Mesenchymal stem cell of Wharton's jelly (primary cell): Measurements from ENCODE around the gene ITM2A.

DNA sequence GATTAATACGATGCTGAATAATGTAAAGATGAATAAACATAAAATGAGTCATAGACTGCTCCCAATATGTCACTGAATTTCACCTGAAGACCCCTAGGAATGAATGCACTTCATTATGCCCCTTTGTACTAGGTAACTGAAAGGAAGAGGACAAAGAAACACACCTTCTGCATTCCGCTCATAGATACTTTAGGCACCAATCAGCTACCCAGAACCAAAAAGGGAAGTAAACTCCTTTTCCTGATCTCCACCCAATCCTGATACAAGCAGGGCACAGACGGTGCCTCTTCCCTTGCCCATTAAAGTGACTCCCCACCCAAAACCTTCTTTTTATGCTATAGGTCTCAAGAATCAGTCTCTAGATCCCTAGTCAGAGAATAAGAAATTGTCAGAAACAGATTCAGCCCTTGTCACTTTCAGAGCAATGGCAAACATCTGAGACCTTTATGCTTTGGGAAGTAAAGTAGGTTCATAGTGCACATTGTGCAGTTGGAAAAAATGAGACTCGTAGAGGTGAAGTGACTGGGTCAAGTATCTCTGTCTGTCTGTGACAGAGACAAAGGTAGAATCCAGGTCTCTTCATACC lies 2.3 kb downstream of the GPR174 start:
- CAGE, long polyA plus RNA = no peak

DNA sequence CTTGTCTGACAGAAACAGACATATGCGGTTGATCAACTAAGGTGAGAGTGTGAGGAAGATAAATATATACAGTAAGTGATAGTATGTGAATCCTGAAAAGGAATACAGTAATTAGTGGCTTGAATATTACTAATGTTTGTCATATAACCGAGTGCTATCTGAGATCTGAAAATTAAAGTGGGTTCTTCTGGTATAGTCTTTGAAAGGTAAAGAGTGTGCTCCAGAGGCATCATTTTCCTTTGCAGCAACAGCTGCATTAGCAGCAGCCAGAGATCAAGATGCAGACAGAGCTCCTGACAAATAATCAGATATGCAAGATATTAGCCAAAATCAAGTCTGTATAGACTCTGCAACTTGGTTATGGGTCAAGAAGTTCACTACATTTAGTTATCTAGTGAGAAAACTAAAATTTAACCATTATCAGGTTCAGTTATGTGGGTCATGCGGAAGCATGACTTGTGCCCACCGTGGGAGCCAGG lies 3.3 kb downstream of the GPR174 start:
- CAGE, long polyA plus RNA = no peak

DNA sequence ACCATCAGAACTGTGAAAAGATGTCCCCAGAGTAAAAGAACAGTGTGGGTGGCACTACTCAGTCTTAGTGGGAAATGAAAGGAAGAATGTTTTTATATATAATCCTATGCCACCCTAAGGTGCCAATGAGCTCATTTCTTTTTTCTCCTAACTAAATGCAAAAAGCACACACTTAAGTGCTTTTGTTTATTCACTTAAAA lies 104.5 kb downstream of the ITM2A start:
- CAGE, long polyA plus RNA = no peak

- CAGE, long polyA plus RNA = no peak
These were observed at the start of gene ITM2A for GRCh38 chrX:79366725-79367836. Gene ITM2A (minus strand): TSS chrX:79367334.

GRCh38 chrX:81114691-81115378 lies 86.9 kb downstream of the HMGN5 start:
- CAGE, long polyA plus RNA = no peak

- CAGE, long polyA plus RNA = no peak
These were observed 843 bp downstream of the HMGN5 start for GRCh38 chrX:81200891-81201249.

GRCh38 chrX:84737333-84738136 lies 235.3 kb upstream of the HDX start:
- CAGE, long polyA plus RNA = no peak

- CAGE, long polyA plus RNA = no peak
These were observed 581 bp downstream of the APOOL start for GRCh38 chrX:85004318-85004597.

DNA sequence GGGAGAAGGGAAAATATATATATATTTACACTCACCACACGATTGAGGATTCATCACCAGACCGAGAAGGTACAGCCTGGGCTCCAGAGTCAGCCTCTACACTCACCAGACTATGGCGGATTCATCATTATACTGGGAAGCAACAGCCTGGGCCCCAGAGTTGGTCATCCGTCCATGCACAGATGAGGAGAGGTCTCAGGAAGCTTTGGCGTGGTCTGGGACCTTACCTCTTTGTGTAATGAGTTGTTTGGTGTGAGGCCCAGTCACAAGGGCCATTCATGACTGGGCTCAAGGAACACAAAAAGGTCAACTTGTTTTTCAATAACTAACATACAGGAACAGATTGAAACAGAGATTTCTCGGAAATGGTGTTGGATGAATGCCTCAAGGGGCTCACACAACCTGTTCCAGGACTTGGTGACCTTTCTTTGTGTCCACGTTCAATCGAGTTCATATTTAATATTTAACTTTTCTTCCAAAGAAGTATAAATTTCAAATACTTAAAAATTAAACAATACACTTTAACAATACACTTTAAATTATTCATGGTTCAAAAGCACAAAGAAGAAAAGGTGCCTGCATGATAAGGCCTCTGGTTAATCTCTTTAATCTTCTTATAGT lies 926.2 kb downstream of the FAM133A start:
- CAGE, long polyA plus RNA = no peak

DNA sequence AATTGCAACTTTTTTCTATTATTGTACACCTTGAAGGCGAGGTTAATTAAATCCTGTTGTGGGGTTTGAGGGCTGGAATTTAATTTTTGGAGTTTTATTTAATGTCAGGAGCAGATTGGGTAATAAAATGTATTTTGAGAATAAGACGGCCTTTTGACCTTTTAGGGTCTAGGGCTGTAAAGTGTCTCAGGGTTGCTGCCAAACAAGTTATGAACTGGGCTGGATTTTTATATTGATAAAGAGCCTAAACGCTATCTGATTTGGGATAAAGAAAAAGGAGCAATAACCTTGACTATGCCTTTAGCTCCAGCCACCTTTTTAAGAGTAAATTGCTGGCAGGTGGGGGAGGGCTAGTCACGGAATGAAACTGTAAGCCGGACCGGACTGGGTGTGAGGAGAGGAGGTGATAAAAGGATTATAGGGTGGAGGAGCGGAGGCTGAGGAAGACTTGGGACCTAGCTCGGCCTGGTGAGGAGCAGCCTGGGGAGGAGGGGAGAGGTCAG lies 1028.4 kb downstream of the FAM133A start:
- CAGE, long polyA plus RNA = no peak

DNA sequence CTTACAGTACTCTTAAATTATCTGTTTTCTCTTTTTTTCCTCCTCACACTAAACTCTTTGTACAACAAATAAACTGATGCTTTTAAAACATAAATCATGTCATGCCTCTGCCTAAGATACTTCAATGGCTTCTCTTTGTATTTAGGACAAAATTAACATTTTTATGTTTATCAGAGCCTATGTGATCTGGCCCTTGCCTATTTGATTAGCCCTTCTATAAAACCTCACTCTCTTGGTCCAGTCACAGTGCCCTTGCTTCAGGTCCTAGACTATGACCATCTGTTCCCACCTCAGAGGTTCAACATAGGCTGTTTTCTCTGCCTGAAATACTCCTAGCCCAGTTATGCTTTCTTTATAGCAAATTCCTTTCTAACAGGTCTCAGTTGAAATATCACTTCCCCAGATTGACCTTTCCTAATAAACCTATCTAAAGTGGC lies 226.8 kb downstream of the PCDH19 start:
- CAGE, long polyA plus RNA = no peak

DNA sequence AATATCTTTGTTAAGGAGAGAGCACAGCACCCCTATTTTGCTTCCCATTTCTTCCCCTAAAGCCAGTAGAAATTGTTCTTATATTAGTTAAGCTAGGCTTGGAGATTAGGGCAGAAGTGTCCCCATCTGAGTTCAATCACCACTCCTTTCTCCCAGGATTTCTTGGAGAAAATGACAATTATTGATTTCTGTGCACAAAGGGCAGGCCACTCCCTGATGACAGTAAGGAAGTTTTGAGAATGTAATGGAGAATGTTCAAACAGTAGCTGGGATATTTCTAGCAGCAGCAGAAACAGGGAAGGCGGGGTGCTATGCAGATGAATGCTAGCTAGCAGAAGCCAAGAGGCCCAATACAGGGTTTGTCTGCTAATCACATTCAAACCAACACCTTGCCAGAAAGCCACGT lies 84.4 kb upstream of the PCDH19 start:
- CAGE, long polyA plus RNA = no peak

GRCh38 chrX:100646961-100647478 lies 3.0 kb downstream of the SRPX2 start:
- CAGE, long polyA plus RNA = no peak

- CAGE, long polyA plus RNA = no peak
These were observed 4.7 kb downstream of the SRPX2 start for GRCh38 chrX:100648804-100649023.

- CAGE, long polyA plus RNA = no peak
These were observed 5.7 kb downstream of the SRPX2 start for GRCh38 chrX:100649509-100650279.

DNA sequence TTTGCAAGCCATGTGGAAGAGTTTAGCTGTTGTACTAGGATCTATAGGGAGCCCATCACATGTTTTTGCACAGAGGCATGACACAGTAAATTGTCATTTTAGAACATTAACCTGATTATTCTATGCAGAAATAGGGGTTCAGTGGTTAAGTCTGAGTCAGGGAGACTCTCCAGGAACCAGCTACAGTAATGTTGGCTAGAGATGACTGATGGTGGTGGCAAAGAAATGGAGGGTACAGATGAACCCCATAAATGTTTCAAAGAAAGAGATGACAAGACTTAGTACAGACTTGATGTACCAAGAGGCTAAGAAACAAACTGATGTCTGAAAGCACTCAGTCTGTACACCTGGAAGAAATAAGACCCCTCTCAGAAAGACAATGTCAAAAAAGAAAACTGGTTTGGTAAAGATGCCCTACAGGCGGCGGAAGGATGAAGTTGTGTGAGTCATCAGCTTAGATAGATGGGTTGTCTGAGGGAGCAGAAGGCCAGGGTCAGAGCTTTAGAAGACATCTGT lies 8.0 kb downstream of the SRPX2 start:
- CAGE, long polyA plus RNA = no peak

- CAGE, long polyA plus RNA = no peak
These were observed 10.4 kb downstream of the CSTF2 start for GRCh38 chrX:100830581-100830990.

DNA sequence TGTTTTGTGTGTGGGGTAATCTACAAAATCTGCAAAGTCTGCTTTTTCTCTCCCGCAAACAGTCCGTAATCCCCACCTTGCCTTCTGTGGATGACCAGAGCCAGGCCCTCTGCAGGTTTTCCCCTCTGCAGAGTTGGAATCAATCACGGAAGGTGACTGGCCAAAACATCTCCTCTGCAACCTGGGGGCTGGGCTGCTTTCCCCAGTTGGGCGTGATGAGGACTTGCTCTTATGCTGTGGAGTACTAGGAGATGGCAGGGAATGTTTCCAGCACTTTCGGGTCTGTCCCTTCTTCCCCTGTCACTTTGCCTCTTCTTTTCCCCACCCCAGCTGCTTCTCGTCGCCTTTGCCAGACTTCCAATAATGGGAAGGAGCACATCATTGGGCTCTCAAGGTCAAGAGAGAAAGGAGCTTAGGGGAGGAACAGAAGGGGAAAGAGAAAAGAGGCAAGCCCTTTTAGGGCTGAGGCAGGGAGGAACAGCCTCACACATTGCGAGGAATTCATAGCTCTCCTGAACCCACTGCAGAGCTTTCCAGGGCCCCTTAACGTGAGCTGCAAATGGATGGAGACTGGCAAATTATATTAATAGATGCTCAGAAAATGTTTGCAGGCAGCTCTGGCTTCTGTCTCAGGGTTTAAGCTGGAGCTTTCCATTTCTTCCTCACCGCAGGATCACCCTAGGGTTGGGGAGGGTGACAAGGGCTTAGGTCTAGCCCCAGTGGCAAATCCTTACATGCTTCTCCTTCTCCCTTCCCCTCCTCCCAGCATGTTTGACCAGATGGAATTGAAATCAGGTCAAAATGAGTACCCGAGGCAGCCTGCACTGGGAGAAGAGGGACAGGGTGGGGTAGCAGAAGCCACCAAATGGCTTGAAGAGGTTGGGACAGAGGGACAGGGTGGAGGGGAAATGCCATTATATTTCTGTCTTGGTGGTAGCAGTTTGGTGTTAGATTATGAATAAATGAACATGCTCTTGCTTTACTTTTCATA lies 1.4 kb downstream of the TMEM35A start:
- CAGE, long polyA plus RNA = no peak

- CAGE, long polyA plus RNA = no peak
These were observed 2.2 kb downstream of the BTK start for GRCh38 chrX:101383674-101384336.

DNA sequence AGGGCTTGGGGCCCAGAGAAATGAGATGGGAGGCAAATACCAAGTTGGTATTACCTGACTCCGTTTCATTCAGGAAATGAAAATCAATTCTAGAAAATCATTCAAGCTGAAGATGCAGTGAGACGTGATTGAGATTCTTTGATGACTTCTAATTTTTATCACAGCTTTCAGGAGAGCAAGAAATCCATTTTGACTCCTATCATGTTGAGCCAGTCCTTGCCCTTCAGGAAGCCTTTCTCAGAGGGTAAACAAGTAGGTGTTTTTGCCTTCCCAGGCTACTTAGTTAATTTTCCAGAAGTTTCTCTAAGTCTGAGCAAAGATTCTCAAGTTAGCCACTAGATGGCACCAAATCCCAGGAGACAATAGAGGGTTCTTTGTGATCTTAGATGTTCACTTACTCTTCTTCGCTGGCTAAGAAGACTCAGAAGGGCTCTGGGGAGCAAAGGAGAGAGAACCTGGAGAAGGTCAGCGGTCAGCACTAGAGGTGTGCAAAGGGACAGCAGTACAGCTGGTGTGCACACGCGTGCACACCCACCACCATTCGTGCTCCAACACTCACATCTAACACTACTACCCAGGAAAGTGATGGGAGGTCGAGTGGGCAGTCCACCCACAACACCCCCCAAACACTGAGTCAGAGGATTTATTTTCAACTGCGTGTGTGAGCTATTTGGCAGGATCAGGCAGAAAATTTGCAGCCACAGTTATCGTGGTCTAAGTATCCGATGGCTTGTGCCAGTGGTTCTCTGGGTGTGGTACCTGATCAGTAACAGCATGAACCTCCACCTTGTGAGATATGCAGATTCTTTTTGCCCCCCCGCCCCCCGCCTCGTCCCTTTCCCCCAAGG lies 7.5 kb downstream of the HNRNPH2 start:
- CAGE, long polyA plus RNA = no peak